ENCODE results near the gene MARCHF11.

GRCh38 chr5:14701768-14702086 is 37.2 kb downstream of the OTULIN start:
- PRO-cap = no peak
- RAMPAGE, long total RNA, 4 experiments = no peak in any of the 4 experiments

DNA sequence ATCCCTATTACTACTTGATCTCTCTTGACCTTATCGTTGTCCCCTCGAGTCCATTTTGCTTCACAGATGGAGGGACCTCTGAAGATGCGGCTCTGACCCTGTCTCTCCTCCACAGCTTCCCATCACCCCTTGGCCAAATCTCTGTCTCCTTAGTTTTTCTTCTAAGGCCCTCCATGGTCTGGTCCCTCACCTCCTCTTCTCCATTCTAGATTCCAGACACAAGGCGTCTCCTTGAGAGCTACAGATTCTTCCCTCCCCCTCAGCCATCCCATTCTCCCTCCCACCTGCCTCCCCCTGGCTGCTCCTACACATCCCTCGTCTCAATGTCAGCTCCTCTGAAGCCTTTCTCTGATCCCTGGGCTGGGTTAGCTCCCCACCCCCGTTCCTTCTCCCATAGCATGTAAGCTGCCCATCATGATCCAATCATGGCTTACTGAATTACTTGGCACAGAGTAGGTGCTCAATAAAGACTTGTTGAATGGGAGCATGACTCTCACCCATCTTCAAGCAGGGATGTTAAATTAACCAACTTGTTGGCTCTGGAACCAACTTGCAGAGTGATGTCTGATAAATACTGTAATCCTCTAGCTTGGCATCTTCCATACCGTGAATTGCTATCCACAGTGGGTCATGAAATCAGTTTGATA is 69.0 kb downstream of the ANKH start:
- PRO-cap = no peak
- RAMPAGE, long total RNA, 4 experiments = no peak in any of the 4 experiments

DNA sequence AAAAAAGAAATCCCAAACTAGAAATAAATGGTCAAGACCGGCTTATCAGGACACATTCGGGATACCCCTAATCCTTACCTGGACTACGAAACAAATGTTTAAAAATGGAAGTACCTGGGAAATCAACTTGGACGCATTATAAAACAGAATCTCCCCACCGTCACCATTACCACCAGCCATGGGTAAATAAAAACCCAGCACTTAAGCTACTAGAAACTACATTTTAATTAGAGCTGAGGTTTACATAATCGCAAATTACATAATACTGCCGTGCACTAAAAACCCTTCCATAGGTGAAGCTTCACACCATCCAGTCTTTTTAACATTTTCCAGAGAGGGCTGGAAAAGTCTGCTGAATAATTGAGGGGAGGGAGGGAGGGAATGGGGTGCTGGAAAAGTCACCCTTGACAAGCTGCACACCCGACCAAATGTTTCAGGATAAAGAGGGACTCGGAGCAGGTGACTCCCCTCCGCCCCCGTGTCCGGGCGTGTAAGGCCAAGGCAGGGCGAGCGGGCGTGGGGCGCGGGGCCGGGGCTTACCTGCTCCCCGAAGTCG is 688 bp downstream of the ANKH start:
- PRO-cap = no peak
- RAMPAGE, long total RNA, 4 experiments = no peak in any of the 4 experiments

DNA sequence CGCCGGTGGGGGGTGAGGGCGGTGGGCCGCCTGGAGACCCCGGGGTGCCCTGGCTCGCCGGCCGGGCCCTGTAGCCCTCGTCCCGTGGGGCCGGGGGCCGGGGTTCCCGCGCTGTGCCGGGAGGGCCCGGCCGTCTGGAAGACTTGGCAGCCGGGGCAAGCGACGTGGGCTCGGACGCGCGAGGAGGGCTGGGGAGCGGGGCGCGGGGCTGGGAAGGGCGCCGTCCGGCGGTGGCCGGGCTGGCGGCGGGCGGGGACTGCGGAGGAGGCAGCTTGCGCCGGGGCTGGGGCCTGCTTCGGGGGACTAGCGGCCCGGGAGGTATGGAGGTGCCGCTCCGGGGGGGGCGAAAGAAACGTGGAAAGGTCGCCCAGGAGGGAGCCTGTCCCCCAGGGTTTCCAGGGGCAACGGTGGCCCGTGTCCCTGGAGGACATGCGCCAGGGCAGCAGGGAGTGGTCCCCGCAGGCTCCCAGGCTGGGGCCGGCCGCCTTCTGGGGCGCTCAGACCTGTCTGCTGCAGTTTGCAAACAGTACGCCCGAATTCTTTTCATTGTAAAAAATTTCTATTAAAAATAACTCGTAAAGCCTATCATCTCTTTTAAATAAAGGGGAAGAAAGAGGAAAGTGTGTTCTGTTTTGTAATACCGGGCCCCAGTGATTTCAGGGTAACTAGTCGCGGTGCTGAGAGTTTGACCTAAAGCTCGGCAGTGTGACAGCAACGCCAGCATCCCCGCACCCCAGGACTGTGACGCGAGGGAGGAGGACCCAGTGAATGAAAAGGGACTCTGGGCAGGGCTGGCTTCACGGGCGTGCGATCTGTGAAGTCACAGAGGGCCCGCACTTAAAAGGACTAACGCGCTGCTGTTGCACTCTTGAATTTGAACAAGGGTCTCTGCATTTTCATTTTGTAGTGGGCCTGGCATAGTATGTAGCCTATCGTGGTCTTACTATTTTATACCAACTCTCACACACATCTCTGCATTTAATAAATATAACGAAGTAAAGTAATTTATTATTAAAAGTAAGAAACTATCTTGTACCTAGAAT is 841 bp upstream of the ANKH start:
- PRO-cap = bidirectional peak, plus-strand start at position 242 of the sequence, minus-strand start at position 136 of the sequence; unidirectional peak, minus-strand start at position 258 of the sequence; bidirectional peak, plus-strand start at position 800 of the sequence, minus-strand start at position 705 of the sequence
- RAMPAGE, long total RNA, 4 experiments = no peak in any of the 4 experiments

GRCh38 chr5:15526244-15526567 is 26.2 kb downstream of the FBXL7 start:
- PRO-cap = no peak
- RAMPAGE, long total RNA, 4 experiments = no peak in any of the 4 experiments

DNA sequence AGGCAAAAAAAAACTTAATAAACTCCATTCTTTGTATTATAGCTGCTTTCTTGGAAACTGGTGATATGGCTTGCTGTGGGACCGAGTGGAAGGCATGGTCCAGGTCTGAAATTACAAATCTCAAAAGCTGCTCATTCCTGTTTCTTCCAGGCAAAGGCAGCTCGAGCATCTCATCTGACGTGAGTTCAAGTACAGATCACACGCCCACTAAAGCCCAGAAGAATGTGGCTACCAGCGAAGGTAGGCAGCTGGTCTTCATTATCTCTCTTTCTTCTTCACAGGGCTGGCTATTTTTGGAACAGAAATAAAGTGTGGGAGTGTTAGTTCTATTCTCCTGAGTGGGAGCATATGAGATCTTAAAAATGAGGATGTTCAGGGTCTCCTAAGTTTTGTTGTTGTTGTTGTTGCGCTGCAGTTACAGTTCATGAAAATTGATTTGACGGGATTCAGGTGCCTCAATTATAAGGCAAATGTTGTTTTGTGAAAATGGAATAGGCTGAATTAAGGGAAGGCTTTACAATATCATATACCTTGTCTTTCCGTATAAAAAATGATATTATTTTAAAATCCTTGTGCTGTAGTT is 115.9 kb downstream of the FBXL7 start:
- PRO-cap = no peak
- RAMPAGE, long total RNA, 4 experiments = no peak in any of the 4 experiments

GRCh38 chr5:15677134-15677680 is 177.2 kb downstream of the FBXL7 start:
- PRO-cap = no peak
- RAMPAGE, long total RNA, 4 experiments = start-site peak on the plus strand in 1 of 4 experiments, at chr5:15677411-15677448 at its widest, 9 reads per replicate

DNA sequence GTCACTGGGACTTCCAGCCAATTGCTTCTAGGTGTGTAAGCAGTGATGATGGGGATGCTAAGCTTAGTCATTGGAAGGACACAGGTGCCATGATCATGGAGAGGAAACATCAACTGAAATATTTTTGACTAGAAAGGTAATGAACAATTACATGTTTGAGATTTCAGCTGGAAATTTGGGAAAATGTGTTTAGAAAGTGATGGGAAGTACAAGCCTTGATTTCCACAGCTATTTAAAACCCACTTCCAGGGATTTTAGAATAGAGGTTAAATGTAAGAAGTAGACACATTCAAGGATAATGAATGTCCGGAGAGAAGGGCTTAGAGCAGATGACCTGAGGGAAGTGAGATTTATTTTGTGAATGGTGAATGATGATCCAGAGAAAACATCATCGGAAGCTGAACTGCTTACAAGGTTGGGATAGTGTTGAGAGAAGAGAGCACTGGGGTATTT is 235.4 kb downstream of the FBXL7 start:
- PRO-cap = no peak
- RAMPAGE, long total RNA, 4 experiments = no peak in any of the 4 experiments

GRCh38 chr5:15745691-15746093 is 245.7 kb downstream of the FBXL7 start:
- PRO-cap = no peak
- RAMPAGE, long total RNA, 4 experiments = start-site peak on the plus strand in 1 of 4 experiments, at chr5:15745887-15746053 at its widest, 6 reads per replicate

DNA sequence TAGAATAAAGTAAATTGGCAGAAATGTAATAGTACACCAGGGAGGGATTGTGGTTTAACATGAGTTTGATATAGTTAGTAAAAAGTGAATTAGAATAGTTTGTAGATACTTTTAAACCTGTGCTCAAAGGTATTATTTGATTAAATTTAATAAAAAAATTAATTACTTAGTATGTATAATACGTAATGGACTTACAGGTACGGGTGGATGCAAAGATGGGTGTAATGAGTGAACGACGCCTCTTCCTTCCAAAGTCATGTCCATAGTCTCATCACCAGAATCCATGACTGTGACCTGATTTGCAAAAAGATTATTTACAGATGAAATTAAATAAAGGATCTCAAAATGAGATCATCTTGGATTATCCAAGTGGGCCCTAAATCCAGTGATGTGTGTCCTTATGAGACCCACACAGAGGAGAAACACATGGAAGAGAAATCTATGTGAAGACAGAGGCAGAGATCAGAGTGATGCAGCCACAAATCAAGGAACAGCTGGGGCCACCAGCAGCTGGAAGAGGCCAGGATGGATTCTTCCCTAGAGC is 286.7 kb downstream of the FBXL7 start:
- PRO-cap = no peak
- RAMPAGE, long total RNA, 4 experiments = no peak in any of the 4 experiments

GRCh38 chr5:15938769-15939440 is 240.7 kb downstream of the MARCHF11 start:
- PRO-cap = no peak
- RAMPAGE, long total RNA, 4 experiments = no peak in any of the 4 experiments

DNA sequence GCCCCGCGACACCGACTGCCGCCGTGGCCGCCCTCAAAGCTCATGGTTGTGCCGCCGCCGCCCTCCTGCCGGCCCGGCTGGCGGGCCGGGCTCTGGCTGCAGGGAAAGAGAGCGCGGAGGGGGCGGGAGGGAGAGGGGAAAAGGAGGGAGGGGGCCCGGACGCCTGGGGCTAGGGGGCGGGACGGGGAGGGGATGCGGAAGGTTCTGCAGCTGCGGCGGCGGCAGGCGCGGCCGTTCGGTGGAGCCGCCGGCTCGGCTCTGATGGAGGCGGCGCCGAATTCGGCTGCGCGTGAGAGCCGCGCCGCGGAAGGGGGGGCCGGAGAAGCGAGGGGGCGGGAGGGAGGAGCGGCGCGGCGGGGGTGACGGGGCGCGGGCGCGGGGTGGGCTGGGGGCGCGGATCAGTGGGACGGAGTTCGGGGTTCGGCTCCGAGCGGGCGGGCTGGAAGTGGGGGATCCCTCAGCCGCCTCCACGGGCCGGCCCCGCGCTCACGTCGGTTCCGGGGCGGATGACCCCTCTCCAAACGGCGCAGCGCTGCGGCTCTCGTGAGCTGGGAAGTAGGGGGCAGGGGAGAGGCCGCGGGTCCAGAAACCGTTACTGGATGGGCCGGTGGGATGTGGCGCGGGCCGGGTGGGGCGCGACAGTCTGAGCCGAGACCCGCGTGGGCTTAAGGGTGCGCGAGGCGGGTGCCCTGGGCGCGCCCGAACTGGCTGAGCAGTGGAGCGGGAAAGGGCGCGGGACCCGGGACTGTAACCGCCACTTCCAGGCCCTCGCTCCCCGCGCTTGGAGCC is at the start of gene MARCHF11:
MARCHF11 (minus strand) TSS at position 260 of the 789 bp plus-strand sequence.
- PRO-cap = no peak
- RAMPAGE, long total RNA, 4 experiments = no peak in any of the 4 experiments

DNA sequence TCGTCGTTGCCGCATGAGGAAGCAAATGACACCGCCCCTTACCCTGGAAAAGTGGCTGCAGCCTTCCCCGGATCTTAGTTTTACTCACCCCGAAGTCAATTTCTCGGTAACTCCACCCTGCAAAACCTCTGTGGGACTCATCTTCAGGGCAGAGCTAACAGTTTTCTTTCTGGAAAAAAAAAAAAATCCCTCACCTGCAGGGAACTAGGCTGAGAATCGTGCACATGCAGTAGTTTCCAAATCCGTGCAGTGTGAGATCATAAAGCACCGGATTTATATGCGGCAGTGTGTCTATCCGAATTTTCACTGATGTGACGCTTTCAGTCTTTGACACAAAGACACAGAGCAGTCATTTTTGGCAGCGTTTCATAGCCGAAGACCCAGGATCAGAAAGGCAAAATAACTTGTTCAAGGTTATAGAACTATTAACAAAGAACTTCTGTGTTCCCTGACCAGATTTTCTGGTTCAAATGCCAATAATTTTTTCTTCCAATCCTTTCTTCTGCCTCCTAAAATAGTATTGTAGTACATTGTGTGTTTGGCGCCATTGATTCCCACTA is 1.0 kb upstream of the MARCHF11 start:
- PRO-cap = no peak
- RAMPAGE, long total RNA, 4 experiments = no peak in any of the 4 experiments

GRCh38 chr5:16466048-16466654 is 551 bp upstream of the ZNF622 start:
- PRO-cap = no peak
- RAMPAGE, long total RNA, 4 experiments = no peak in any of the 4 experiments

- PRO-cap = no peak
- RAMPAGE, long total RNA, 4 experiments = no peak in any of the 4 experiments
Observed at GRCh38 chr5:16483311-16483849, 17.8 kb upstream of the ZNF622 start.

DNA sequence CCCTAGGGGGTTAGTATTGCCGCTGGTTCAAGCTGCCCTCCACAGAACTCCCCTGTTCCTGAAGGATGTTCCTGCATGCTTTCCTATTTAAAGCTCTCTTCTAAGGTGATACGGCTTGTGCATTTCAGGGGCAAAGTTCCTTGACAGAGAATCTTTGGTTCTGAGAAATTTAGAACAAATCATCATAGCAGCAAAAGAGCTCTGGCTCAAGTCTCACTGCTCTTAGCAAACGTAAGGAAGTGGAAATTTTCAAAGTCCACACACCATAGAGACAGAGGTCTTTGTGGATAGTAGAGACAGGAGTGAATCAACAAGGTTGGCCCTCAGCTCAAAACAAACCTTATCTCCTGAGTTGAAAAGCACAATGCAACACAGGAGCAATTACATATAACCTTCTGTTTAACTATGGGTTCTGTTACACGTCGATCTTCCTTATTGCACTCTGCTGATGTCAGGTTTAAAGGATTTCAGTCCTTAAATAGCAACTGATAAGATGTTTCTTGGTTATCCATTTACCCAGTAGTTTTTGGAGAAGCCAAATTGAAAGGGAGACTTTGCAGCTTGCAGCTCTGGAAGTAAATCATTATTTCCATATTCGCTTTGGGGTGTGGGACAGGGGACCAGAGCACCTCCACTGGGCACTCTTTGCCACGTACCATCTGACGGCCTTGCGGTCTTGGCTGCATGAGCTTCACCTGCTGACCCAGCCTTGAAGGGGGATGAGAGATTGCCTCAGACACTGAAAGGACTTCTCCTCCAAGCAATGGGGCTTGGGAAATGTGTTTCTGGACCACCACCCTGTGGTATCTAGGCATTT is 55.9 kb upstream of the ZNF622 start:
- PRO-cap = no peak
- RAMPAGE, long total RNA, 4 experiments = no peak in any of the 4 experiments

- PRO-cap = no peak
- RAMPAGE, long total RNA, 4 experiments = no peak in any of the 4 experiments
Observed at GRCh38 chr5:16545024-16545207, 71.9 kb downstream of the RETREG1 start.

DNA sequence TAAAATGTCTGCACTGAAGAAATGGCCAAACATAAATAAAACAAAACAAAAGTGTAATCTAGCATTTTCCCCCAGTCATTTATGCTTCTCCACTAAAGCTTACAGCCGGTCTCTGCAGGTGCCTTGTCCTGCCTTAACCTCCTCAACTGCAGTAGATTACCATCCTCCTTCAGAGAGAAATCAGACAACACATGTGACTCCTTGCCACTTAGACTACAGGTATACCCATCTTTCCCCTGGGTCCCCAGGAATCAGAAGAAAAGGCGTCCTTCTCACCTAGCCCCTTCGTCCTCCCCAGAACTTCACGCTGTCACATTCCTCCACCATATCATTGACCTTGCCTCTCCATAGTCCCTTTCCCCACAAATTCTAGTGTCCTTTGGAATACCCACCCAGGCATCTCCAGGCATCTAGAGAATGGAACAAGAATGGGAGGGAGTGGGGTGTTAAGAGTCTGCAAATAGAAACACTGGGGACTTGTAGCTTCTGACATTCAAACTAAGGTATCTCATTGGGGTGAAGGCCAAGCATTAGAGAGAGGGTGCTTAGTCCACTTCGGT is 11.6 kb downstream of the RETREG1 start:
- PRO-cap = no peak
- RAMPAGE, long total RNA, 4 experiments = start-site peak on the minus strand in 1 of 4 experiments, centred at position 366 of the sequence, 6 reads per replicate

- PRO-cap = no peak
- RAMPAGE, long total RNA, 4 experiments = no peak in any of the 4 experiments
Observed at GRCh38 chr5:16624882-16625448, 8.2 kb upstream of the RETREG1 start.

DNA sequence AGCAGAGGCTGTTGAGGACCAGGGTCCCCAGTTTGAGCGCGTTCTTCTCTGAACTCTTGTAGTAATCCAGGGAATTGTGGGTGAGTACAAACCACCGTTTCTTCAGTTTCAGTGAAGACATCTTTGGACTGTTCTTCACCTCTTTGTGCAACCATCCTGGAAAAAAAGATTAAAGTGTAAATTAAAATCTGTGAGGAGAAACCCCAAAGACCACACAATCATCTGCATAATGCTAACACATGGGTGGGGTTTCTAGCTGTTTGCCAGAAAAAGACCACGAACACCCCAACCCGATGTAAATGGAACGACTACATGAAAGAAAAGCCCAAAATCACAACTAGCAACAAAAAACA is 64.5 kb upstream of the RETREG1 start:
- PRO-cap = no peak
- RAMPAGE, long total RNA, 4 experiments = no peak in any of the 4 experiments